ENCODE results near the gene BTBD9.

DNA sequence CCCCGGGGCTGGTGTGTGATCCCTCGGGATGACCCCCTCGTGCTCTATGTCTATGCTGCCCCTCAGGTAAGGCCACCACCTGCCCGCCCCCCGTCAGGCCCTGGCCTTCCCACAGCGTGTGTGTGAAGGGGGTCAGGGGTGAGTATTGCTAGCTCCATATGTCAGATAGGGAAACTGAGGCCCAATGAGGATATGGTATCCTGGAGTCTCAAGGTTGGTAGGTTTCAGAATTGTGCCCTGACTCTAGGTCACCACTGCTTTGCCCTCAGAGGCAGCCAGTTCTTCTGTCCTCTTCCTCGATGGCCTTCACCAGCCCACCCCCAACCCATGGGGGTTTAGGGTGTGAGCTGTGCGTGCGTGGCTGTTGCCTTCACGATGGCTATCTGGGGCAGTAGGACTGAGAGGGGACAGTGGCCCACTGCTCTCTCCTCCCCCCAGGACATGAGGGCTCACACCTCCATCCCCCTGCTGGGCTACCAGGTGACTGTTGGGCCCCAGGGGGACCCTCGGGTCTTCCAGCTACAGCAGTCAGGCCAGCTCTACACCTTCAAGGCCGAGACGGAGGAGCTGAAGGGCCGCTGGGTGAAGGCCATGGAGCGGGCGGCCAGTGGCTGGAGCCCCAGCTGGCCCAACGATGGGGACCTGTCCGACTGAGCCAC, 22.2 kb downstream of the FGD2 start:
- RRBS = no CpG with 5 or more reads among the region's 18 CpGs

DNA sequence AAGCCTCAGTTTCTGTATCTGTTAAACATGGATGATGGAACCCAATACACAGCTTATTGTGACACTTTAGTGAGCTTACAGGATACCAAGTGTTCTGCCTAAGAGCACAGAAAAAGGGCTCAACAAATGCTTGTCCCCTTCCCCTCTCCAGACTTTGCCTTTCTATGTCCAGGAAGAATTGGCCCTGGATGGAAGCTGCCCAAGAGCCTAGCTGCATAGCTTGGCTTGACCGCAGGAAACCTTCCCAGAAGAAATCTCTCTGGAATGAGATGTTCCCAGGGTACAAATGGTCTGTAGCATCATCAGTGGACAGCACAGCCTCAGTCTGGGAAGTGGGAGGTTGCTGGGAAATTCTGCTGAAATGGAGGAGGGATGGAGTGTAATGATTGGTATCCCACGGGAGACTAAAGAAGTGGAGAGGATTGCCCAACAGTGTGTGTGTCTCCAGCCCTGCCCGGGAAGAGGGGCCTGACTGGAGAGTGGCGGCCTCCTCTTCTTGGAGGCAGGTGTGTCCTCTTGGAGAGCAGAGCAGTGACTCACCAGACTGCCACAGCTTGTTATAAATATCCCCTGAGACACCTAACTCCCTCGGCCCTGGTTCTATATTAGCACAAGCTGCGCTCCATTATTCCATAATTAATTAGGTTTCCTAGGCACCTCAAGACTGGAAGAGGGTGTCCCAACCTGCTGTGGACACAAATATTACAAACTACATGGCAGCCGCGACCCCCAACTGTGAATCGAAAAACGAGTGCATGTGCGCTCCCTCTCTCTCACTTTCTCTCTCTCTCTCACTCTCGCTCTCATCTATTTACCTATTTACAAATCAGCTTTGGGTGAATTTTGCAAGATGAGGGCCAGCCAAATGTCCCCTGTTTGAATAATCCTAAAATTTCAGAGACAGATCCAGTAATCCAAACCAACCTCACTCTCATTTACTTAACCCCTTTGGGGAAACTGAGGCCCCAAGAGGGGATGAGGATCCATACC, 68.7 kb downstream of the FGD2 start:
- RRBS = no CpG with 5 or more reads among the region's 12 CpGs

GRCh38 chr6:37083142-37083967, 77.9 kb downstream of the FGD2 start:
- RRBS = no CpG with 5 or more reads among the region's 11 CpGs

DNA sequence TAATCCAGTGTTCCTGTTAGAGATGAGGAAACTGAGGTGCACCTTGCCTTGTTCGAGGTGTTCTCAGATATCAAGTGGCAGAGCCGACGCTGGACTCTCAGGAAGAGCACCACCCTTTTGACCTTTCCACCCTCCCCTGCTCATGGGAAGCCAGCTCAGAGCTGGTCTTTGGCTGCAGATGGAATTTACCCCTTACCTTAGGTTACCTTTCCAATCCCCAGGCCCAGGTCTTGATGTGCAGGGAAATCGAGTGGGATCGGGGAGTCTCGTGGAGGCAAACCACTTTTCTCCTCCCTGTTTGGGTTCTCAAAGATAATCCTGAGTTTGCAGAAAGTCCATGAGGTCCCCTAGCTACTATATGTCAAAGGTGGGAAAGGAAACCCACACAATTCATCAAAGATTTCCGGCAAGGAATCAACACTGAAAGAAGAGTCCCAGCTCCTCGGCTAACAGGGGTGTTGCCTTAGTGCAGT, 62.9 kb upstream of the PIM1 start:
- RRBS = no CpG with 5 or more reads among the region's 8 CpGs

GRCh38 chr6:37126562-37126859, 43.4 kb upstream of the PIM1 start:
- RRBS = no CpG with 5 or more reads among the region's 3 CpGs

- RRBS = no CpG with 5 or more reads among the region's 15 CpGs
Measured at GRCh38 chr6:37136903-37137450, 33.0 kb upstream of the PIM1 start.

DNA sequence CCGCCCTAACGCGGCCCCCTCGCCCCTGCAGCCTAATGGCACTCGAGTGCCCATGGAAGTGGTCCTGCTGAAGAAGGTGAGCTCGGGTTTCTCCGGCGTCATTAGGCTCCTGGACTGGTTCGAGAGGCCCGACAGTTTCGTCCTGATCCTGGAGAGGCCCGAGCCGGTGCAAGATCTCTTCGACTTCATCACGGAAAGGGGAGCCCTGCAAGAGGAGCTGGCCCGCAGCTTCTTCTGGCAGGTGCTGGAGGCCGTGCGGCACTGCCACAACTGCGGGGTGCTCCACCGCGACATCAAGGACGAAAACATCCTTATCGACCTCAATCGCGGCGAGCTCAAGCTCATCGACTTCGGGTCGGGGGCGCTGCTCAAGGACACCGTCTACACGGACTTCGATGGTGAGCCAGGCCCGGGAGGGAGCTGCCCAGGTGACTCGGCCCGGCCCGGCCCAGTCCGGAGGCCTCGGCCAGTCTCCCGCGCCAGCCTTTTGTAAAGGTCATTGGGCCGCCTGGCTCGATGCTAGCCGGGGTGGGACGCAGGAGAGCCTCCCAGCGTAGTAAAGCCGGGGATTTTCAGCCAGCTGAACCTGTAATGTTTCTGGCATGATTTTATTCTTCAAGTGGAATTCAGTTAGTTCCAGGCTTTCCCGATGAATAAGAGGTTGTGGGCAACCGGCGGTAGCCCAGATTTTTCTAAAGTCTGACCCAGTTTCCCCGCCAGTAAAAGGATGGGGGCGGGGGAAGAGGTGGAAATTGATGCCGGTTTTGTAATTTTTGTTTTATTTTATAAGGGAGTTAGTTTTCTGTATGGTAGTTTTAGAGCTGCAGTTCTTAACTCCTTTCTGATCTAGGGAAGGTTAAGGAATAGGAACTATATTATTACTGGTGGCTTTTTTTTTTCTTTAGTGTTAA, 1.4 kb downstream of the PIM1 start:
- RRBS = 2% methylated on average over 19 of the region's 53 CpGs

DNA sequence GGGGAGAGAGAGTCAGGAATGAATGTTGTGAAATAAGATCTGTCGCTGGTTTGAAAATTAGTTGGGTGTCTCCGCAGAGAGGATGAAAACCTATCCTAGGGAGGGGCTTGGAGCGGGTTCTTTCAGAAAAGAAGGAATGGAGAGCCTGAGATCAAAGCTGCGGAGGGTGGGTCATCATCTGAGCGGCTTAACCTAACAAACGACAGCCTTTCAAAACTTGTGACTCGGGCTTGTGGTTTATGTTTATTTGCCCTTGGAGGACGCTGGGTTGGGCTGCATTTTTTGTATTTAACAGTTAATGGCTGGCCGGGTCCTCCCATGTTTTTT, 2.0 kb downstream of the PIM1 start:
- RRBS = no CpG with 5 or more reads among the region's 9 CpGs

- RRBS = no CpG with 5 or more reads among the region's 11 CpGs
Measured at GRCh38 chr6:37423552-37424305, 9.3 kb upstream of the CMTR1 start.

DNA sequence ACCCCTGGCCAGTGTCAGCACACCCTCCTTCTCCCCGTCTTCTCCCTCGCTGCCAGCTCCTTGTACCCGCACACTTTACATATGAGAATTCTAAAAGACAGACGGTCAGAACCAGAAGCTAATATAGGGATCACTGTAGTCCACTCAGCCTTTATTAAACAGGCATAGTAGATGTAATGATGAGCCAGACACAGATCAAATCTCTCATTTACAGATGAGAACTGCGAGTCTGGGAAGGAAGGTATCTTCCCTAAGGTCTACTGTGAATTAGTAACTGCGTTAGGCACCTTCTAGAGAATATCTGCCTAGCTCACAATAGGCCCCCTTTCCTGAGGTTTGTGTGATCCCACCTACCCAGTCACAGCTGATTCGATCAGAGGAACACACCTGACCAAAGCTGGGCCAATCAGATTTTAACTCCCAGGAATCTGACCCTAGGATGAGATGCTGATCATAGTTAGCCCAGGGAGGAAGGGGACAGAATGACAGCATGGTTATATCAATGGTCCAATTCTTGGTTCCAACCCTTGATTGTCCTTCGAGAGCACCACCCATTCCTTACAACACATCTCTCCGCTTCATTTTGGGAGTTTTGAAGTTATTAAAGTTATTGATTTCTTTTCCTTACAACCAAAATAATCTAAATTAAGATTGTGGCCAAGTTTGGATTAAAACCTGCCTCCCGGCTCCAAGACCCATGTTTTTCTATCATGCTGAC, 7.4 kb upstream of the CCDC167 start:
- RRBS = no CpG with 5 or more reads among the region's 10 CpGs

DNA sequence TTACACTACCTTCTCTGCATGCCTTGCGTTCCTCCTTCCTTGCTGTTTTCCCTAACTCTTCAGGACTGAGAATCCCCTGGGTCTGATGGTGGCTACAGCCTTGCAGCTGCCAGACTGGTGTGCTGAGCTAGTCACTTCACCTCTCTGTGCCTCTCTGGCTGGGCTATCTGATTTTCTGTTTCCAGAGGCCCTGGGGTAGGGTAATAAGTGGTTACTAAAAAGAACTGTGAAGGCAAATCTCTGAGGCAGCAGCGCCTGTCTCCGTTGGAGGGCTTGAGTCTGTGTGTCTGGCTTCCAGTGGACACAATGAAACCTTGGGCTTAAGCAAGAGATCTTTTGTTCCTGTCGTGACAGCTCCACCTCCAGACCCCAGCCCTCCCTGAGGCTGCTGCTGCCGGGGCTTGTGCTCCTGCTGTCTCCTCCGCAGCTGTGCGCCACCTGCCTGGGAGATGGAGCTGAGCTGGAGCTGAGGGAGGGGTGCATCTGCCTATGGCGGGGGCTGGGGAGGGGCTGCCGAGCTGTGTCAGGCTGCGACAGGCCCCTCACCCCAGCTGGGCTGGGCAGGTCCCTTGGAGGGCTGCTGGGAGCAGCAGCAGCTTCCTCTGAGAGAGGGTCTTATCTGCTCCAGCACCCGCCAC, 65.8 kb upstream of the CCDC167 start:
- RRBS = no CpG with 5 or more reads among the region's 11 CpGs

DNA sequence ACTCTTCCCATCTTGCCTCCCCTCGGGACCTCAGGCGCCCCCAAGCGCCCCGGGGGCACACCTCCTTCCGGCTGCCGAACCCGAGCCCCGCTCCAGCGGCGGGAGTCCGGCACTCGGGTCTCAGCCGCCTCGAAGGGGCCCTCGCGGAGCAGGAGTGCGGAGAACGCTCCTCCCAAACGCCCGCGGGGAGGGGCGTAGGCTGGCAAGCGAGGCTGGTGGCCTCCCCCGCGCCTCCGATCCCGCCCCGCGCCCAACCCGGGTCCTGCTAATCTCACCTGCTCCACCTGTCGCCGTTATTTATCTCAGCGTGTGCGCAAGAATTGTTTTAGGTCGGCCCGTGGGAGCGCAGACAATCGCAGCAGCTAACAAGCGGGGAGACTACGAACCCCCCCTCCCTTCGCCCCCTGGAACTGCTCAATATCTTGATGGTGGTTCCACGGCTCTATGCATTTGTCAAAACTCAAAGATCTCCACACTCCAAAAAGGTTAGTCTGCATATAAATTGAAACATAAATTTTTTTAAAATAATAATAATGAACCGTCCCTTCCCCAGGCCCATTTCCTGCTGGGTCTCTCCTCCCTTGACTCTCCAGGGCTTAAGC, 1.3 kb upstream of the MDGA1 start:
- RRBS = 5% methylated on average over 7 of the region's 43 CpGs

GRCh38 chr6:37777380-37777737, 42.2 kb upstream of the ZFAND3 start:
- RRBS = no CpG with 5 or more reads among the region's 9 CpGs

- RRBS = 17% methylated on average over 11 of the region's 52 CpGs
Measured at GRCh38 chr6:37783186-37784330, 36.0 kb upstream of the ZFAND3 start.

GRCh38 chr6:37835760-37836360, 16.3 kb downstream of the ZFAND3 start:
- RRBS = no CpG with 5 or more reads among the region's 5 CpGs

- RRBS = no CpG with 5 or more reads among the region's 2 CpGs
Measured at GRCh38 chr6:38092756-38093419, 273.4 kb downstream of the ZFAND3 start.

- RRBS = no CpG with 5 or more reads among the region's 8 CpGs
Measured at GRCh38 chr6:38138205-38139166, 319.0 kb downstream of the ZFAND3 start.

- RRBS = no CpG with 5 or more reads among the region's 5 CpGs
Measured at GRCh38 chr6:38357788-38358533, 281.8 kb downstream of the BTBD9 start.

GRCh38 chr6:38639444-38640512, at the start of gene BTBD9:
Gene BTBD9 (minus strand): TSS chr6:38639929.
- RRBS = 1% methylated on average over 25 of the region's 101 CpGs

GRCh38 chr6:38722545-38723237, 7.6 kb downstream of the DNAH8 start:
- RRBS = 89% methylated on average over 2 of the region's 26 CpGs

All from AG09309 (cell line).